Jejunum (tissue), 1 donor: ENCODE measurements around a stretch of chr19.

DNA sequence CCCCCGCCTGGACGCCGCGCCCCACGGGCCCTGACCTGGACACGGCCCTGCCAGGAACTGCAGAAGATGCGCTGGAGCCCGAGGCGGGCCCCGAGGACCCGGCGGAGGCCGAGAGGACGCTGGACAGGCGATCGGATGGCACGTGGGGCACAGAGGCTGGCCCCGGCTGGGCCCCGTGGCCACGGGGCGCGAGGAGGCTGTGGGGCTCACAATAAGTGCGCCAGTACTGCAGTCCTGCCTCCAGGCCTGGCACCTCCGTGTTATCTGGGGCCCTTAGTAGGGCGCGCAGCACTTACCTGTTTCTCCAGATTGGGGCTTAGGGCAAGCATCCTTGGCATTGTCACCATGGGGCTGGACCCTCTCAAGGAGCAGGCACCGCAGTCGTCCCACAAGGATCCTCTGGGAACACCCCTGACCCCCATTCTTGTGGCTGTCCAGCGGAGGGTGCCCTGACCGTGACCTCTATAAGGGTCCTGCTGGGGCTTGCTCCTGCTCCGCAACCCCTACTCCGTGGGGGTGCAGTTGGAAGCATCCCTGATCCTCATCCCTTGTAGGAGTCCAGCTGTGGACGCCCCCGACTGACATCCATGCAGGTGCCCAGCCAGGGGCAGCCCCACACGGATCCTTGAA is 1.5 kb downstream of the RNF225 start:
- PRO-cap = no peak

DNA sequence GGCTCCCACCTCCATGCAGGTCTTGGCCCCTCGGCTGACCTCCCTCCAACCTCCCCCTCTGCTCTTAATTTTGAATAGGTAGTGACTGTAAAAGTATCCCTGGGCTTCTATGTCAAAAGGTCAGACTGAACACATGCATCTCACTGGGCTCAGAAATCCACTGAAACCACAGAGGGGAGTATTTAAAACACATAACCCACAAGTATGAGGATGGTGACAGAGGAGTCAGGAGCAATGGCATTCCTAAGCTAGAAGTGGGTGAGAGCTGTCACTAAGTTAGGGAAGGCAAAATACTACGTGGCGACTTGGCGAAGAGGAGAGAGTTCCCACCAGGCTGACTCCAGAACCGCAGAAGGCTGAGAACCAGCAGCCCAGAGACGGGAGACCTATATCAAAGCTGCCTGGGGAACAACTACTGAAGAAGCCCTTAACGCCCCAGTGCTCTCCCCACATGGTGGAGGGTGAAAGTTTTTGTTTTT is 1.5 kb upstream of the ZNF446 start:
- PRO-cap = no peak

DNA sequence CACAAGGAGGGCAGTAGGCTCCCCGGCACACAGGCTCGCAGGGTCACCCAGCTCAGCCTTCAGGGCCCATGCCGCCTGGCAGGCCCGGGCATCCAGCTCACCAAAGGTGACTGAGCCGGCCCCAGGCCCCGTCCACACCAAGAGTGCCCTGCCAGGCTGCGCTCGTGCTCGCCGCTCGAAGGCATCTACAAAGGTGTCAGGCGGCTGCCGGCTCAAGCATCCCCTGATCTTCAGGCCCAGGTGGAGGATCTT is 447 bp downstream of the SLC27A5 start:
- PRO-cap = no peak

- PRO-cap = no peak
Measured at GRCh38 chr19:58516959-58517338, 2.7 kb downstream of the ZBTB45 start.

GRCh38 chr19:58561819-58562242 is 3.4 kb upstream of the UBE2M start:
- PRO-cap = no peak

DNA sequence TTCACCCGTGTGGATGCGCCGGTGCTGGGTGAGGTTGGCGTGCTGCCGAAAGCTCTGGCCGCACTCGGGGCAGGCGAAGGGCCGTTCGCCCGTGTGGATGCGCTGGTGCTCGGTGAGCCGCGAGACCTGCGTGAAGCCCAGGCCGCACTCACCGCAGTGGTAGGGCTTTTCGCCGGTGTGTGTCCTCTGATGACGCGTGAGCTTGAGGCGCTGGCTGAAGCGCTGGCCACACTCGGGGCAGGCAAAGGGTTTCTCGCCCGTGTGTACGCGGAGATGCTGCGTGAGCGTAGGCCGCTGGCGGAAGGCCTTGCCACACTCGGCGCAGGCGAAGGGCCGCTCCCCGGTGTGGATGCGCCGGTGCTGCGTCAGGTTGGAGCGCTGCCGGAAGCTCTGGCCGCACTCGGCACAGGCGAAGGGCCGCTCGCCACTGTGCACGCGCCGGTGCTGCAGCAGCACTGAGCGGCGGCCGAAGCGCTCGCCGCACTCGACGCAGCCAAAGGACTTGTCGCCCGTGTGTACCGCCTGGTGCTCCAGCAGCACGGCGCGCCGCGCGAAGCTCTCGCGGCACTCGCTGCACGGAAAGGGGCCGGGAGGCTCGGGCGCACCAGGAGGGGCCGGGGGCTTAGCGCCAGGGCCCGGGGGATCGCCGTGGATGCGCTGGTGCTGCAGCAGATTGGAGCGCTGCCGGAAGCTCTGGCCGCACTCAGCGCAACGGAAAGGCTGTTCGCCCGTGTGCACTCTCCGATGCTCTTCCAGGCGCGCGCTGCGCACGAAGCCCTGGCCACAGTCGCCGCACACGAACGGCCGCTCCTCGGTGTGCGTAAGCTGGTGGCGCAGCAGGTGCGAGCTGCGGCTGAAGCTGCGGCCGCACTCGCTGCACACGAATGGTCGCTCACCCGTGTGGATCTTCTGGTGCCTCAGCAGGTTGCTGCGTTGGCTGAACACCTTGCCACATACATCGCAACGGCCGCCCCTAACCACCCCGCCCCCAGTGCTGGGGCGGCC is 4.1 kb upstream of the UBE2M start:
- PRO-cap = unidirectional peak, plus-strand start at position 399 of the sequence